HL-60 (cell line): ENCODE measurements around the gene MAS1.

GRCh38 chr6:159169566-159170471, 619 bp downstream of the FNDC1 start:
- RRBS: 13% methylated on average over 23 of the region's 89 CpGs

- RRBS: no CpG with 5 or more reads among the region's 2 CpGs
These were observed 9.3 kb downstream of the SOD2 start for GRCh38 chr6:159683750-159684148.

GRCh38 chr6:159691815-159692257, 1.2 kb downstream of the SOD2 start:
- RRBS: no CpG with 5 or more reads among the region's 9 CpGs

DNA sequence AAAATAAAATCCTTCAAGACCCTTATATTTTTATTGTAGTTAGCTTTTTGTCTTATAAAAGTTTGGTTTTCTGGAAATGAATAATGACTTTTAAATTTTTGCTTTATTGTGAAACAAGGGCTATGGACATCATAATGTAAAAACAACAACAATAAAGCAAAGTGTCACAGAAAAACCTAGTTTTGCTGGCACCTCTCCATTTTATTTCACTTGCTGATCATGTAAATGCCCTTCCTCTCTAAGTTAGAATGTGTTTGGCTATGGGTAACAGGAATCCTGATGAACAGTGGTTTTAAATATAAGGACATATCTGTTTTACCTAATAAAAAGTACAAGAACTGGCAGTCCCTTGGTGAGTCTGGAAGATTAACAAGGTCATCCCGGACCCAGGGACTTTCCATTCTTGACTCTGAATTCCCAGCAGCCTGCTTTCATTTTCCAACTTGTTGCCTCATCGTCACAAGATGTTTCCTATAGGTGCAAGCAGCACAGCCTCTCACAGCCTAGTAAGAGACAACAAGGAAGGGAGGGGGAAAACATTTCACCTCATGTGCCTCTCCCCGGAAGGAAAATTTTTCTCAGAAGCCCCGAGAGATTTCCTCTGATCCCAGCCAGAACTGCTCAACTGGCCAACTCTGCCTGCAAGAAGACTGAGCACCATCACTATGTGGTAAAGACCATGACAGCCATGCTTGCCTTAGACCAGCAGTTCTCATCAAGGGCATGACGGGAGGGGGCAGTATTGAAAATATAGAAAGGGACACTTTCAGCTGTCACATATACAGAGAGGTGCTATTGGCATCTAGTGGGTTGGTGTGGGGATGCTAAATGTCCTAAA, 11.2 kb upstream of the WTAP start:
- RRBS: no CpG with 5 or more reads among the region's 5 CpGs

DNA sequence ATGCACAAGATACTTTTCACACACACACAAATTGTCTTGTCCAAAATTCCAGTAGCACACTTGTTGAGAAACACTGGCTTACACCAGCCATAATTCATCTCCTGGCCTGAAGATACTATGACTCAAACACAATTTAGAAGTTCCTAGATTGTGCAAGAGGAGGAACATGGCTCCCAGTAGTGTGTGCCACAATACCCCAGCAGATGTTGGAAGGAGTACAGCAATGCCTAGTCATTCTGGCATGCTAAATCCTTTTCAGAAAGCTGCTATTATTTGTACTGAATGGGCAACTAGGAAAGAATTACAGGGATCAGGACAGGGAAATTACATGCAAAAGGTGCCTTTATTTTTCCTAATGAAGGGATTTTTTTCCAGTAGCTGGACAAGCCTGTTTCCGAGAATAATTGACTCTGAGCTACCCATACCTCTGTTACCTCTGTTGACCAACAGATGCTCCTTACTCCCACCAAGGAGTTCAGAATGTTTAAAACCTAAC, 10.5 kb upstream of the WTAP start:
- RRBS: no CpG with 5 or more reads among the region's 1 CpG

DNA sequence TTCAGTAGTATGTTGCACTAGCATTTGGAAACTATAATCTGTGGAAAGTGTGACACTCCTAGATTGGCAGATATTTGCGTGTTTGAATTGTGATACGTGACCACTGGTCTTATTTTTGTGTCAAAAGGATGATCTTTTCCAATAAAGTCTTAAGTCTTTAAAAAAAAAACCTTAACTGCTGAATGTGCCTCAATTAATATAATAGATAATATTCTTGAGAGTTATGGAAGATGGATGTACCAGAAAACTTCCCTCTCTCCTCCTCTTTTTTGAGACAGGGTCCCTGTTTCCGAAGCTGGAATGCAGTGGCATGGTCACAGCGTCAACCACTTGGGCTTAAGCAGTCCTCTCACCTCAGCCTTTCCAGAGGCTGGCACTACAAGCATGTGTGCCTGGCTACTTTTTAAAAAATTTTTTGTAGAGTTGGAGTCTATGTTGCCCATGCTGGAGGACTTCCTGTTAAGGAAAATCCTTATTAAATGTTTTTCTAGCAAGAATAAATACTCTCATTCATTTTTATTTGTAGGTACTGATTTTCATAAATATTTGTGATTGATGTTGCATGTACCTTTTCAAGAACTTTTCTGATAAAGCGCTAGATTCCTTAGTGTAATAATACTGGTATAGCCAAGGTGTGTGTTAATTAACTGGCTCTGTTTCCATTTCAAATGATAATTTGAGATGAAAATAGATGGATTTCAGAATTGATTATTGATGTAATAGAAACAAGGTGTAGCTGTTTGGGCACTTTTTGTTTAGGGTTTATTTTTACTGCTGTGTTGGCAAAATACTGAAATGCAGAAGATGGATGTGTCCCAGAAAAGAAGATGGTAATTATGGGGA, 9.1 kb upstream of the ACAT2 start:
- RRBS: no CpG with 5 or more reads among the region's 5 CpGs

DNA sequence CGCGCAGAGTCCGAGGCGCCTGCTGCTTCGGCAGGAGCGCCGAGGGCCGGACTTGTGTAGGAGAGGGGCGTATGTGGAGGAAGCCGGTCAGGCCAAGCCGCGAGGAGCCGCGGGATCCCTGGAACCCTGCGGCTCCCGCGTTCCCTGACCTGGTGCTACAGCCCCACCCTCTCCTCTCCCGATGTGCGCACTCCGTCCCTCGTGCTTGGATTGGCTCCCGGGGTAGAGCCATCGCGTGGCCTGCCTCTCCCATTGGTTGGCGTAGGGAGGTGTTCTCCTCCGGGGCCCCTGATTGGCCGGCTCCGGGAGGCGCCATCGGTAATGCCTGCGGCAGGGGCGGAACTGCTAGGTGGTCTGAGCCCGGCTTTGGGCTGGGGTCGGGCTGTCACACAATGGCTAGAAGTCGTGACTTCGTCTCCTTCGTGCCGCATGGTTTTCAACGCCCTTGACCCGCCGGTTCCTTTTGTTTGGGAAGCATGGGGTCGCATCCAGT, 363 bp downstream of the ACAT2 start:
- RRBS: 3% methylated on average over 25 of the region's 42 CpGs

DNA sequence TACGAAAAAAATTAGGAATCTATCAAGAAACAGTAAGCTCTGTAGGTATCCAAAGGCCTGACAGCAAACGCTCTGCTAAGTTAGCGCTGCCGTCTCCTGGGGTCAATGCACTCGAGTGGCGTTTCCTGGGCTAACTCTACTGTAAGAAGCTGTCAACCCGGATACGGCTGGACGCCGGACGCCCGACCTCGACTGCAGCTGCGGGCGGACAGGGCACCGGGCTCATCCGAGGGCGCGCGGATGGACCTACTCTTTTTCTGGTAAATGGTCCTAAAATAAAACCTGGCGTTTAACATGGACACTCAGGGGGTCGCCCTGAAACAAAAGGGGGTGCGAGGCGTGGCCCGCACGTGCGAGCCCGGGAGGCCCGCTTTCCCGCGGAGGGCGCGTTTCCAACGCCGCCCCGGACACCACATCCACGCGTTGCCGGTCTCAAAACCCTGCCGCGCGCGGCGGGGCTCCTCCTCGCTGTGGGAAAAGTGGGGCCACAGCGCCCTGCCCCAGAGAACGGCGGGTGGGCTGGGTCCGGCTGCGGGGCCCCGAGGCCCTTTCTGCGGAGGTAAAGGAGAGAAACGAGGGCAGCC, 558 bp downstream of the TCP1 start:
- RRBS: 3% methylated on average over 29 of the region's 53 CpGs

DNA sequence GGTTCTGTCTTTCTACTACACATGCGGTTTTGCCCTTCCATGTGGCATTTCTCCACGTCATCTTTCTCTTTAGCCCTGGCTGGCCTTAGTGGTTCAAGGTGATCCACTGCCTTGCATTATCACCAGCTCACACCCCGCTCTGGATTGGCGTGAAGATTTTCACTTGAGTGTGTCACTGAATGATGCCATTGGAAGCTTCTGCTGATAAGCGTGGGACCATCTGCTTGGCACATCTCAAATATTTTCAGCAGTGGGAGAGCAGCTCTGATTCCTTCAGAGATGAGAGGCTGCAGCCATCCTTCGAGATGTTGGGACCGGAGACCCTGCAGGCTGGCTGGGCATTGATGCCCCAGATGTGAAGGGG, at the start of gene MAS1:
TSS of gene MAS1 (plus strand) at position 267 of the 364 bp plus-strand sequence.
- RRBS: no CpG with 5 or more reads among the region's 7 CpGs

- RRBS: no CpG with 5 or more reads among the region's 7 CpGs
These were observed 8.5 kb downstream of the IGF2R start for GRCh38 chr6:159977400-159977847.

GRCh38 chr6:159978460-159979164, 9.7 kb downstream of the IGF2R start:
- RRBS: no CpG with 5 or more reads among the region's 10 CpGs

DNA sequence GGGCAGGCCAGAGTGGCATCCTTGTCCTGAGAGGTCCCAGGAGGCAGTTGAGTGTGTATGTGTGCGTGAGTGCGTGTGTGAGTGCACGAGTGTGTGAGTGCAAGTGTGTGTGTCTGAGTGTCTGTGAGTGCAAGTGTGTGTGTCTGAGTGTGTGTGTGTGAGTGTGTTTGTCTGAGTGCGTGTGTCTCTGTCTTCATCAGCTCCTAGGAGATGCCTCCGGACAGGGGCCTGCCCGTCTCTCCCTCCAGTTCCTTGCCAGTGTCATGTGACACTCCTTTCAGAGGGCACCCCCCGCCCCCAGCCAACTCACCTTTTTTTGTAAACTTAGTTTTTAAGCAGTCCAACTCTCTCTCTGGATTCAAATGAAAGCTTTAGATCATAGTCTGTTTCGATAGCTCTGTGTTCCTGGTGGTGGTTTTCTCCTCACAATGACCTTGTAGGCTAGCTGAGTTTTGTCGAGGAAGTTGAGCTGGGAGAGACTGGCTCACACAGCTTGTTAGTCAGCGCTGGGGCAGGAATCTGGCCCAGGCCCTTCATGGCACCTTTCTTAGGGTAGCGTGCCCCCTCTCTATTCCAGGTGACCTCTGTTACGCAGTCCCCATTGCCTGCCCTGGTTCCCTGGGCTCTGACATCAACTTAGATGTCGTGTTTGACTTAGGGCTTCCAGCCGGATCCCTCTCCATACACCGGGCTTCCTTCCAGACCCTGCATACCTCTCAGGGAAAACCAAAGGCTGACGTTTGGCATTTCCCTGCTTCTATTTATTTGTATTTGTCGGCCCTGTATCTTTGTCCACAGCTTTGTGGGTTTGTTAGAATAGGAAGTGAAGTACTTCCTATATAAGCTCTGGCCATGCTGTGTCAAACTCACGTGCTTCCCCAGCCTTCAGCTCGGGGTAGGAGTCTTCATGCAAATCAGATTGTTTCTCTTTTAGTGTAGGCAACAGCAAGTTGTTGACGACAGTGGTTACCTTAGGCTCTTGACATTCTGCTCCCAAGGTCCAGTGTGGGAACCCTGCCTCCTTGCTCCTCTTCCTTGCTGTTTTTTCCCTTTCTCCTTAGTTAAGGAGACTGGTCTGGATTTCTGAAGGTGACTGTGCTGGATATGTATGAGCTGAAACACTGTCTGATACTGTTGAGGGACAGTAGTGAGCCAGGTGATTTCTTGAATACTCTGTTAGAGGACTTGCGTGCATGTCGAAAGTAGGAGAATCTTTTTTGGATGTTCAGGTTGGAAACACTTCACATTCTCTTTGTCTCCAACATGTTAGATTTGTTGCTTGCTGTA, 12.8 kb downstream of the IGF2R start:
- RRBS: no CpG with 5 or more reads among the region's 22 CpGs

DNA sequence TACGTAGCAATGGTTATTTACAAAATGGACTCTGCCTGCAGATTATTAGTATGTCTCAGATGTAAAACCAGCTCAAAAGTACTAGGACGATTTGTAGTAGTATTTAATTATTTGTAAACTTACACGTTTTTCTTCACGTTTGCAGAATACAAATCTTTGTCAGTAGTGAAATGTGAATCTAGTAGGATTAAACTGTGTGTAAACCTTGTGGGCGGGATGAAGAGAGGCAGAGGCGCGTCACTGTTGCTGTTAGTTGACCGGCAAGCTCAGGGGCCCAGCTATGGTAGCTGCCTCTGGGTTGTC, 69.5 kb downstream of the IGF2R start:
- RRBS: no CpG with 5 or more reads among the region's 8 CpGs

- RRBS: no CpG with 5 or more reads among the region's 14 CpGs
These were observed 74.0 kb downstream of the IGF2R start for GRCh38 chr6:160042698-160043402.

DNA sequence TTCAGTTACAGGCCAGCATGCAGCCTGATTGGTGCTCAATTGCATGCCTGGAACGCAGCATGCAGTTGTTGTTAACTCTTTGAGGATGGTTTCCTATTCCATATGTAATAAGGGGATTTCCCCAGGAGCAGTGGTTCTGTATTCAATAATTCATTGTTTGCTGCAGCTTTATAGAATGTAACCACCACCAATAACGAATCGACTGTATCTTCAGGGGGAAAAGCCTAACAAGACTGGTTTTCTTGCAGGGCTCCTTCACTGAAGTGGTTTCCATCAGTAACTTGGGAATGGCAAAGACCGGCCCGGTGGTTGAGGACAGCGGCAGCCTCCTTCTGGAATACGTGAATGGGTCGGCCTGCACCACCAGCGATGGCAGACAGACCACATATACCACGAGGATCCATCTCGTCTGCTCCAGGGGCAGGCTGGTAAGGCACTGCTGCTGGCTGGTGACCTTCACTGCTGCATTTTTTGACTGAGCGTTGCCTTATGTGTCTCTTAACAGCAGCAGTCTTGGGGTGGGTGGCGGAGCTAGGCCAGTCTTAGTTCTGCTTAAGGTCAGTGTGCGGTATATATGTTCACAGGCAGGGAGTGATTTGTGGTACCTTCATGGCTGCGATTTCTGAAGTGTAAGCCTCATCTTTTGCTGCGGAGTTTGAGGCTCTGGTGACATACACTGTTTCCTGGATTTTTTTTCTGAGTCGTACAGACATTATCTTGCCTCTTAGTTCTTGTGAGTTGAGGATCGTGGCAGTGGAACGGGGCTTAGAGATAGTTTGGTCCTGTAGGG, 71.2 kb upstream of the SLC22A1 start:
- RRBS: no CpG with 5 or more reads among the region's 19 CpGs

DNA sequence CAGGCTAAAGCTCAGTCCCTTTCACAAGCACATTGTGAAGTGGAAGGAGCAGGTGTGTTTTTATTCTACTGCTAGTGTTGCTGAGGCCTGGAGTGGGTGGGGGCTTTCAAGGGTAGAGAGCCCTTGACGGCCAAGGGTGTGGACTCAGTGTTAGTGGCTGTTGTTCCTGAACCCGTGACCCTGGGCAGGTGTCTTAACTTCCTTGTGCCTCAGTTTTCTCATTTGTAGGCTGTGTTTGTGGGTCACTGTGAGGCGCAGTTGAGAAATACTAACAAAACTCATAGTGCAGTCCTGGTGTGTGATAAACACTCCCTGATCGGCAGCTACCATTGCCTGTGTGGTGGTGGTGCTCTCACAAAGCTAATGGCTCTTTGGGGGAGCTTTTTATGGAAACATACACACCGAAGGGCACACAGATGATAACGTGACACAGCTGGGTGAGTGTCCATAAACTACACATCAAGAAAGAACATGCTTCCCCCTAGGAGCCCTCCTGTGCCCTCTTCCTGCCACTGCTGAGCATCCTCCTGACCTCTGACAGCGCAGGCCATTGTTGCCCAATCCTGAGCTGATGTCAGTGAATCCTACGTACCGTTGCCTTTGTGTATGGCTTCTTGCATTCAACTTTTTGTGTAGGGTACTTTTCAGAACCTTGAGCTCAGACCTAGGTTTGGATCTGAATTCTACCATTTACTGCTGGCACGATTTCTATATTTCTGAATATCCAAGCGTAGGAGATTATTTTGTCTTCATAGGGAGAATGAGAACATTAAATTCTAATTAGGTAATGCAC, 65.9 kb upstream of the SLC22A1 start:
- RRBS: no CpG with 5 or more reads among the region's 11 CpGs

GRCh38 chr6:160068137-160068794, 53.3 kb upstream of the SLC22A1 start:
- RRBS: no CpG with 5 or more reads among the region's 14 CpGs

DNA sequence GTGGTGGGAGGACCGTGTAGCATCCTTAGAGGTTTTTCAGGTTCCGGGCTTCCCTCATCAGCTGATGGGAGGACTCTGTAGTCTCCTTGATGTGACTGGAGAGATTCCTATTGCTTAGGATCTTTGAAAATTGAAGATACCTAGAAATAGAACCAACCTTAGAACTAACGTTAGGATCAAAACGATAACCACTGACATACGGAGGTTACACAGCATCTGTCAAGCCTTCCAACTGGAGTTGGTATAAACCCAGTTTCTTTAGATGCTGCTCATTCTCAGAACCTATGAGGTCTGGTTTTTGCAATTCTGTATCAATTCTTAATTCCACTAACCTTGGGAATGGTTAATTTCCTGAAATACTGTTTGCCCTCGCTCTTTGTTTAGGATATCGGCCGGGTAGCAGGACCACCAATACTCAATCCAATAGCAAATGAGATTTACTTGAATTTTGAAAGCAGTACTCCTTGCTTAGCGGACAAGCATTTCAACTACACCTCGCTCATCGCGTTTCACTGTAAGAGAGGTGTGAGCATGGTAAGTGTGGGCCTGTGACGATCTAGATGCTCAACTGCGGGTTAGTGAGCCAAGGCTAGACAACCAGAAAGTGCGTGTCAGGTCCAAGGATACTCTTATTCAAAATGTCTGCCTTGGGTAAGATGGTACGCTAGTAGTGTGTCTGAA, 46.0 kb upstream of the SLC22A1 start:
- RRBS: 89% methylated on average over 2 of the region's 16 CpGs

GRCh38 chr6:160077970-160078649, 43.5 kb upstream of the SLC22A1 start:
- RRBS: no CpG with 5 or more reads among the region's 17 CpGs

- RRBS: no CpG with 5 or more reads among the region's 11 CpGs
These were observed 36.5 kb upstream of the SLC22A1 start for GRCh38 chr6:160084872-160085662.